Peripheral blood mononuclear cell (primary cell): ENCODE measurements around a stretch of chr5.

DNA sequence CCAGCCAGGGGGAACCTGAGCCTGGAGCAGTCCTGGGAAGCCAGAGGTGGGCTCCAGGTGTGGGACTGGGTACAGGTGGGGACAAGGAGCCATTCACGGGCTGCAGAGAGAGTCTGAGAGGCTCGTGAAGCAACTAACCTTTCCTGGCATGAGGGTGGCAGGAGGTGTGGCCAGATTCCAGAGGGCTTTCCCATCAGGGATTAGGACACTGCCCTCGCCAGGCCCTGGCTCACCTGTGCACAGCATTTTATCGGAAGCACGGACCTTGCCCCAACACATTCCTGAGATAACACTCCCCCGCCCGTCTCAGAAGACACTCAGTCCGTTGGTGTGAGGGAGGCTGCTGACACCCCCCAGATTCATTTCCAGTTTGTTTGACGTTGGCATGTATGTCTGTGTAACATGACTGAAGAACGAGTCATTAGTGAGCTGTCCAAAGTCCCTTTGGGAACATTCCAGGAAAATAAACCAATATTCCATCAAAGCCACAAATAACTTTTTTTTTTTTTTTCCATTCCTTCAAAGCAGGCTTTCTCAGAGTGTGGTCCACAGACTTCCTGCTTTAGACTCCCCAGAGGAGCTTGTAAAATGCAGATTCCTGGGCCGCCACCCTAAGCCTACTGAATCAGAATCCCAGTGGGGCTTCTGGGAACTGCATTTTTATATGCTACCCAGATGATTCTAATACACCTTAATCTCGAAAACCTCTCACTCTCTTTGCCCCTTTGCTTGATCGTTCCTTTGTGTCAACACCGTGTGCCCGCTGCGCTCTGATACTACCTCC lies 23.4 kb downstream of the WWC1 start:
- PRO-cap, 8 experiments = no peak in any of the 8 experiments

DNA sequence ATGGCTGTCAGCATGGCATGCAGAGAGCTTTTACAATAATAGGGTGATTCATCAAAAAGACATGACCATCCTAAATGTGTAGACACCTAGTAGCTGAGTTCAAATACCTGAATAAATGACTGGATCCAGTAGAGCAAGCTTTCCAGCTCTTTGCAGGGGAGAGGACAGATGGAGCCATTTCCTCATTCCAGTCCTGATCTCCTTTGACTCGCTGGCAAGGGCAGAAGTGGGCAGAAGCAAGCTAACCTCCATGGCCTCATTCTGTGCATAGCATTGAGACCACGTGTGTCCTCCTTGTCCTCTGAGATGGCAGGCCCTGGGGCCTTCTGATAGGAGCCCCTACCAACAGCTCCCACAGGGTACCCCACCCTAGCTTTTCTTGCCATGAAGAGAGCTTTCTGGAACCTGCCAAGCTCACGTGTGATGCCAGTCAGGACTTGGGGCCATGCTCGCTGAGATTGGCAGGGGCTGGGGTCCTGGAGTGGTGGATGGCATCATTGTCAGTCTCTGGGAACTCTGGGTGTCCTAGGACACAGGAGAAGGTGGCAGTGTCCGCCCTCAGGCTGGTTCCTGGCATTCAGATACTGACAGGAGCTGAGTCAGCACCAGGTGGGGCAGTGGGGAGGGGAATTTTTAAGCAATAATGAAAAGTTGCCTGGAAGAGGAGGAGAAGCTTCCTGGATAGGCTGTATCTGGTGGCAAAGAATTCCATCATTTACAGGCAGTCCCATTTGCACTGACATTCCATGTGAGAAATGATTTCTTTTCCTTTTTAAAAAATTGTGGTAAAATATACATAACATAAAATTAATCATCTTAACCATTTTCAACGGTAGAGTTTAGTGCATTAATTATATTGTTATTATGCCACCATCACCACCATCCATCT lies 33.7 kb downstream of the WWC1 start:
- PRO-cap, 8 experiments = no peak in any of the 8 experiments

DNA sequence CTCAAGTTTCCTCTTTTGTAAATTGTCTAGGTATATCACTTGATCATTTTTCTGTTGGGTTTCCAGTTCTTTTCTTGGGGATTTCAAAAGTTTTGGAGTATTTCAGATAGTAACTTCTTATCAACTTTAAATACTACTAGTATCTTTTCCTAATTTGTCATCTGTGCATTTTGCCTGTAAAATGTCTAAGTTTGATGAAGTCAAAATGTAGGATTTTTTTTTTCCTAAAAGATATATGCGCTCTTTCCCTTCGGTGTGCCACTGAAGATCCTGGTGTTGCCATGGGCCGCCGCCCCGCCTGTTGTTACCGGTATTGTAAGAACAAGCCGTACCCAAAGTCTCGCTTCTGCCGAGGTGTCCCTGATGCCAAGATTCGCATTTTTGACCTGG lies 36.9 kb upstream of the PANK3 start:
- PRO-cap, 8 experiments = no peak in any of the 8 experiments

DNA sequence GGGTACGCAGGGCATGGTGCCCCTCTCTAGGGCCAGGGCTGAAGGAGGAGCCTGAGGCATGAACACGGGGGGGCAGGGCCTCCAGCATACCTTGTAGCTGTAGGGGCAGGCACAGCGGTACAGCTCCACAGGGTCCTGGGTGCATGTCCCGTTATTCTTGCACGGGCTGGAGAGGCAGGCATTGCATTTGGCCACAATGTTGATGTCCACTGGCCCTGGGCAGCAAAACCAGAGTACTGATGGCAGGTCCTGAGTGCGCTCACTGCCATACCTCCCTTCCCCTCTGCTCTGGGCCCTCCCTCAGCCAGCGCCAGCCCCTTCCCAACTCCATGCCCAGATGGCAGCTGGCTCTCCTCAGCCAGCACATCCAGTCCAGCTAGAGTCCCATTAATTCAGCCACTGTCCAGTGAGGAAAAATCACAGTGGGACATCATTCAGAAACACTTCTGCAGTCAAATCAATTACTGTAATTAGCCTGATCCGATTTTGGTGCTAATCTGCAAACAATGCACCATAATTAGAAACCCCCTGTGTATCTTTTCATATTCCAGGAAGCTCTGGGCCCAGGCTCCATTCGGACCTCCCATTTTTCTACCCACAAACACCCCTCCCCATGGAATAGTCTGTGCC lies 128.8 kb upstream of the PANK3 start:
- PRO-cap, 8 experiments = no peak in any of the 8 experiments

DNA sequence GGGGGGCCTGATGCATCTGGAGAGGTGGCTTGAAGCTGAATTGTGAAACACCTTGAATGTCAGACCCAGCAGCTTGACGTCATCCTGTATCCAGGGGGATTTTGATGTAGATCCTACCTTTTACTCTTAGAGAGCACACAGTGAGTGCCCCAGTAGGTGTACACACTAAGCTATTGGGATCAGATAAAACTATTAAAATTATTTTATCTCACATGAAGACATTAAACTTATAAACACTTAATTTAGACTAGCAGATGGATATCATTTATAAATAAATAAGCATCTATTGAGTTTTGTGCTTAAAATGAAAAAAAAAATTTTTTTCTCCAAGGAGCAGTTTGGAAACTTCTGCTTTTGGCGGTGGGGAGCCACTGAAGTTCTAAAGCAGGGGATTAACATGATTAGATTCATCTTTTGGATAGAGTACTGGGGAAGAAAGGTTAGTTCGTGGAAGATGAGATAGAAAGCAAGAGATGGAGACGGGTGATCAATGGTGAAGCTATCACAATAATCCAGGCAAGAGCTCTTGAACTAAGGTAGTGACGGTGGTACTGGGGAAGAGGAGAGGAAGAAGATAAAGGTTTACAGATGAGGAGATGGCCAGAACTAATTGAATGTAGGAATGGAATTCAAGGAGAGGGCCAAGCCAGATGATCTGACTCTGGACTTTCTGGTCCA lies 90.5 kb downstream of the DOCK2 start:
- PRO-cap, 8 experiments = peak in 1 of 8 experiments; most common plus-strand start position 624 of the sequence (in 1)

DNA sequence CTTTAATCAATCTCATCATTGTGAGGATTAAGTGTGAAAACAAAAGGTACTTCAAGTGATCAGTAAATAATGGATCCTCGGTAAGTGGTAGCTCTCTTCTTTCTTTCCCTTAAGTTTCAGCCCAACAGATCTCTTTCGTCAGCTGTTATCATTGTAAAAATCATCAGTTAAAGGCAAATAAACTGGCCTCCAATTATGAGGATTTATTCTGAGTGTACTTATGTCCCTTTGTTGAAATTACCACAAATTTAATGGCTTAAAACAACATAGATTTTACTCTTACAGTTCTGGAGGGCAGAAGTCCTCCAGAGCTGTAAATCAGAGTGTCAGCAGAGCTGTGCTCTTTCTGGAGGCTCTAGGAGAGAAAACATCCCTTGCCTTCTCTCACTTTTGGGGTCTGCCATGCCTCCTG lies 104.6 kb downstream of the INSYN2B start:
- PRO-cap, 8 experiments = no peak in any of the 8 experiments

DNA sequence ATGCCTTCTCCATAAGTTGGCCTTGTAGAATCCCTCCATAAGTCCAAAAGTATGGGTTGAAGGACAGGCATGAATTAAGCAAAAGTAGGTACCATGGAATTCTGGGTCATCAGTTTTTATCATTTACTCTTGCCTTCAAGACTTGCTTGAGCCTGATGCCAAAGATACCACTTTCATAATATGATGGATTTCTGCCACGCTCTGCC lies 16.3 kb upstream of the FOXI1 start:
- PRO-cap, 8 experiments = peak in 3 of 8 experiments; most common minus-strand start position 103 of the sequence (in 3)

GRCh38 chr5:170244361-170244869 lies 11.6 kb downstream of the C5orf58 start:
- PRO-cap, 8 experiments = no peak in any of the 8 experiments

DNA sequence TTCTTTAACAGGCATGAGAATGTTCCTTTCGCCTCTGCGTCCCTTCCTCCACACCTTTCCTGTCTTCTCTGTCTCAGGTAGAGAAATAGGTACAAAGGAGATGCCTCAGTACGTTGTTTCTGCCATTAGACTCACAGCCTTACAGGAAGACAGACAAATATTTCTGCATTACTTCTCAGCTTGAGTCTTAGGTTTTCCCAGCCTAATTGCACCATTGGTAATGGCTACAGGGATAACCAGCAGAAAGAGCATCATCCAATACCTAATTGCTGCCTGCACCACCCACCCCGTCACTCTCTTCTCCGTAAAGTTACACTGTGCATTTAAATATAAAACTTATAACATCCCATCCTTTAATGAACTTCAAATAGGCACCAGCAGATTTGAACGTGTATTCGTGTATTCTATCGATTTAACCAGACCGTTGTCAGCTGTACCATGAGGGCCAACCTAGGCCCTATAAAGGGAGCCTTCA lies 16.0 kb downstream of the LCP2 start:
- PRO-cap, 8 experiments = peak in 4 of 8 experiments; most common minus-strand start position 296 of the sequence (in 4)

GRCh38 chr5:170293156-170293821 lies 4.3 kb downstream of the LCP2 start:
- PRO-cap, 8 experiments = peak in 8 of 8 experiments; most common plus-strand start chr5:170293547 (in 2); most common minus-strand start chr5:170293335 (in 8)

DNA sequence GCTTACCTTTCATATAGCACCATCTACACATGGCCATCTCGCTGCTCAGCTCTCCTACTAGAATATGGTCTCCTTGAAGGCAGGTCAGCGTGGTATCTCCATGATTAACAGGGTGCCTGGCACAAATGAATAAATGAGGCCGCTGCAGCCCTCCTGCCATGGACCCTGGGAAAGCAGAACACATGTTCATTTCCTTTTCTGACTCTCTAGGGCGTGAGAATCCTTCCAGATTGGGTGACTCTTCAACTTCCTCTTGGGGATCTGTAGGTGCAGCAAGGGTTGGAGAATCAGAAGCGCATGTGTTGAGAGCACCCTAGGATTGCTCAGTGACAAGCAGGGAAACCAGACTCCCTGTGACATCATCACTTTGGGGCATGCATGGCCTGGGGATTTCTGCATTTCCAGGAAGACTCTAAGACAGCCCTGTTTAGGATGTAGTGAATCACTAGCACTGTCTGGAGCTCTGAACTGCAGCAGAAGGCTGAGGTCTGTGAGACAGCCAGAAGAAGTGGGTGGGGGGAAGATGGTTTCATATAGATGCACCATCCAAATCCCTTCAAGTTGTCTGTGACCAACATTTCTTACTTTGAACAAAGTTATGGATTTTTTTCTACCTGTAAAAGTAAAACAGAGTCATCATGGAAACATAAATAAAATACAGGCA lies 15.1 kb upstream of the LCP2 start:
- PRO-cap, 8 experiments = peak in 7 of 8 experiments; most common plus-strand start position 498 of the sequence (in 2); most common minus-strand start position 167 of the sequence (in 4)

DNA sequence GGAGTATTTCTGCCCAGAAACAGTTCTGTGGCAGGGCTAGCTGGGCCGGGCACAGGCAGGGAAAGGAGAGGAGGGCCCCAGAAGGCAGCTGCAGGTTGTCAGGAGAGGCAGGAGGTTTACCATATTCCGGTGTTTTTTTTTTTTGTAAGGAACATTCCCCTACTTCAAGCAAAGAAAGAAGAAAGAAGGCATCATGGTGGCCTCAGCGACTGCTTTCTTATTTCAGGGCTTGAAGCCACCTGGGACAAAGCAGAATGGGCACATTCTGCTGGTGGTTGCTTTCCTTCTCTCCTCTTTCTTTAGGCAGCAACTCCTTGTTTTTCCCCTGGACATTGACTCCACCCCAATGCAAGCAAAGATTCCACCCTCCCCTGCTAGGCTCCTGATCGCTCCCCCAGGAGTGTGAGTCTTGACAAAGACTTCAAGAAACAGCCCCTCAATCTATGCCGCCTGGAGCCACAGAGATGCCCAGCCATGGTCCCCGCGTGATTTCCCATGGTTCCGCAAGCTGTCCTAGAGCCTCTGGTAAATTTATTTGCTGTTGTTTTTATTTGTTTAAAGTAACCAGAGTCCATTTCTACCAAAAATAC lies 2.5 kb downstream of the KCNMB1 start:
- PRO-cap, 8 experiments = no peak in any of the 8 experiments

DNA sequence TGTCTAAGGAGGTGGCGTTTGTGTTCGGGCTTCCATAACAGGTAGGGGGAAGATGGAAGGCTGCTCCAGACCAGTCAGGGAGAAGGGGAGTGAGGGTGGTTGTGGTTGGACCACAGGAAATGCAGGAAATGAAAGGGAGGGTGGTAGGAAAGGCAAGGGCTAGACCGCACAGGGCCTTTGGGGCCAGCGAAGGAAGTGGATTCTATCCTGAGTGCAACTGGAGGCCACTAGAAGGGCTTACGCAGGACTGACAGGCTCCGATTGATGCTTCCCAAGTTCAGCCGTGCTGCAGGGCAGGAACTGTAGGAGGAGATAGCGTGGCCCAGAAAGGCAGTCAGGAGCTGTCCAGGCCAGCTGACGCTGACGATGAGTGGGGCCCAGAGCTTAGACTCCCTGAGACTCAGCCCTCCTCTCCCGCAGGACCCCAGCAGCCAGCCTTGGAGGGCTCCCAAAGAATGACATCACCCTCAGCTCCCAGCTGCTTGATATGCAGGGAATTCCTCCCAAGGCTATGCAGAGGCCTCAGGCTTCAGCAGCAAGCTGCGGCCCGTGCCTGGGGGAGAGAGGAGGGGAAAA lies 48.8 kb downstream of the KCNIP1 start:
- PRO-cap, 8 experiments = no peak in any of the 8 experiments

DNA sequence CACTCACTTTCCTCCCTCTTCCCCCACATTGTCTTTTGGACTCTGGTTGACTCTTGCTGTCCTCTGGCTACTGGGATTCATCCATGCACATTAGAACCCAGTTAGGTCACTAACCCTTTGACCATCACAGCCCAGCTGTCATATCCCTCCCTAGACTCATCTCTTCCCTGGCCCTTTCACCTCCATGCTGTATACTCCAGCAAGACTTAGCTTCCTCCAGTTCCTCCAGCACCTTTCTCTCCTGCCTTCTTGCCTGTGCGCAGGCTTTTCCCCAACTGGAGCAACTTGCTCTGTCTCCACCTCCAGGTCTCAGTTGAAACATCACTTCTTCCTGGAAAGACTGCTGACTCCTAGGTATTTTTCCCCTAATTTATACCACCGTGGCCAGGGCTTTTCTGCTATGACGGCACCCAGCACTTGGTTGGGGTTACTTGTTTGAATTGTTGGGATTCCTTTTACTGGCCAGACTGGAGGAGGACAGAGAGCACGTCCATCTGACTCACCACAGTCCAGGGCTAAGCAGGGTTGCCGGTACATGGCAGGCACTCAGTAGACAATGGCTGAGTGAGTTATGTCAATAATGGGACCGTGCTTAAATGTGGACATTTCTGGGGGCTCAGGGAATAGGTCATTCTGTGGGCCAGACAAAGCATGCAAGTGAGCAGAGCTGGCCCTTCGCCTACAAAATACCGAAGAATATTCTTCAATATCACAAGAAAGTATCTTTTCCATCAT lies 67.5 kb downstream of the KCNIP1 start:
- PRO-cap, 8 experiments = no peak in any of the 8 experiments

DNA sequence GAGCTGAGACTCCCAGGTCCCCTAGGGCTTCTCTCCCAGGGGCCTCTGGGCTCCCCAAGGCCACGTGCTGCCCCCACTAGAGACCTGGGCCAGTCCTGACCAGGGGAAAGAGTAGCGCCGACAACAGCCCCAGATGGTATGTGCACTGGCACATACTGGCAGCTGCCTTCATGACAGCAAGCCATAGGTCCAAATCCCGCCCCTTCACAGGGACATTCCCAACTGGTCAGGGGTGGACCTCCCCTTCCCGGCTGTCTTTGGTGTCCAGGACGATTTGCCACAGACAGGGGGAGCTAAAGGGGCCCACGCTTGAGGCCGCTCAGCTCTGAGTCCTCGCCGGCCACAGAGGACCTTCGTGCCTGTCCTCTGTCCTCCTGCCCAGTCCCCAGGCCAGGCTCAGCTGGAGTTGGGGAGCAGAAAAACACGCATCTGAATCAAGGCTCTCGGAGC lies 127.9 kb downstream of the KCNIP1 start:
- PRO-cap, 8 experiments = no peak in any of the 8 experiments

GRCh38 chr5:170862174-170862975 lies 557 bp downstream of the RANBP17 start:
- PRO-cap, 8 experiments = no peak in any of the 8 experiments

DNA sequence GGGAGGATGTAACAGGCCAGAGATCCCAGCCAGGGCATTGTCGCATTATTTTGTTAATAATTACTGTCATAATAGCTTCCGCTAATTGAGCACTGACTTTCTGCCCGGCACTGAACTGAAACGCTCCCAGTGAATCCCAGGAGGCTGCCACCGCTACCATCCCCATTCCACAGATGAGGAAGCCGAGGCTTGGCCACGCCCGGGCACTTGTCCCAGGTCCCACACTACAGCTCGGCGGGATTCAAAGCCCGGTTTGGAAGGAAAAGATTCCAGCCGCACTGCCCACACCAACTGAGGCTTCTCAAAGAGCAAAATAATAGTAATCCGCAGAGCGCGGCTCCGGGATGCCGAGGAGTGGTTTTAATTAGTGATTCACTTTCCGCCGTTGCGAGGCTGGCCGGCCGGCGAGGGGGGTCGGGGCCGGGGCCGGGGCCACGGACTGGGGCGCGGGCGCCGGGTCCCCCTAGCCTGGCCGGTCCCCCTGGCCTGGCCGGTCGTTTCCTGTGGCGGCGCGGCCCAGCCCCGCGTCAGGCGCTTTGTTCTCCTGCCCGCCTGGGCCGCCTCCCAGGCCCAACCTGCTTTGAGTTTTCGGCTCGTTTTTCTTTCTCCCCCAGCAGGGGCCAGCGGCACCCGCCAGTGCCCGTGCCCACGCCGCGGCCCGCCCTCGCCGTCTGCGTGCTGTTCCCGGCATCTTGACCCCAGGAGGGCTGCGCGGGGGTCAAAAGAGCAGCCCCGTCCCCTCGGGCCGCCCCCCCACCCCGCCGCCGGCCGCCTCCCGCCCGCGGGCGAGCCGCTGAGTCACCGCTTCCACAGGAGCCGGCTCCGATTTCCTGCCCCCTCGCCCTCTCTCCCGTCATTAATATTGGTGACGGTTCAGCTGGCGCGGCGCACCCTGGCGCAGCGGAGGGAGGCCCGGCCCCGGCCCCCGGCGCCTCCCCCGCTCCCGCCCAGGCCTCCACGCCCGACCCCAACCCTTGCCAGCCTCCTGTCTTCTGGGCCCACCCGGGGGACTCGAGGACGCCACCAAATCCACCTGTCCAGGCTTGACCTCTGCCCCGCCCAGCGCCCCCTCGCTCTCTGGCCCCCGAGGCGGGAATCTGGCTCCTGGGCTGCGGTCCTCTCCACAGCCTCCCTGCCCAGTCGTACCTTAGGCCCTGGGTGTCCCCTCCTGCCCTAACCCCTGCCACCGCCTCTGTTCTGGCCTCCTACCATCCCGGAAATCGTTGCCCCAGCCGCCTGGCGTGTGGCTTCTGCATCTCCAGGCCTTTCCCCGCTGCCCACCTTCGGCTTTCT lies 31.3 kb downstream of the FGF18 start:
- PRO-cap, 8 experiments = peak in 2 of 8 experiments; most common plus-strand start position 856 of the sequence (in 1); most common minus-strand start position 832 of the sequence (in 1)

- PRO-cap, 8 experiments = no peak in any of the 8 experiments
Measured at GRCh38 chr5:171493012-171493590, 73.7 kb downstream of the FGF18 start.

DNA sequence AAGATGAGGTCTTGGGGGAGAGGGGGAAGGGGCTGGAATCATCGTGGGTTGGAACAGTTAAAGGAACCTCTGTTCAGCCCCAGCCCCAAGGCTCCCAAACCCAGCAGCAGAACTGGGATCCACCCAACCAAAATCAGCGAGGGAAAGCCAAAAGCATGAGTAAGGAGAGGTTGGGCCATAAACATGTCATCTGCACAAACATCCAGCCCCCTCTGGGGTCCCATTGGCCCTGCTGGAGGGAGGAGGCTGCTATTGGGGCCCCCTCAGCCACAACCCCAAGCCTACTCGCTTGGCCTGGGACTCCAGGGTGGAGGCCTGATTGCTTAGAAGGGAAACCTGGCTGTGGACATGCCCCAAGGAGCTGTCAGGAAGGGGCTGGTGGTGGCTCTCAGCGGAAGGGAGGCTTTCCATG lies 154.9 kb downstream of the FGF18 start:
- PRO-cap, 8 experiments = no peak in any of the 8 experiments

DNA sequence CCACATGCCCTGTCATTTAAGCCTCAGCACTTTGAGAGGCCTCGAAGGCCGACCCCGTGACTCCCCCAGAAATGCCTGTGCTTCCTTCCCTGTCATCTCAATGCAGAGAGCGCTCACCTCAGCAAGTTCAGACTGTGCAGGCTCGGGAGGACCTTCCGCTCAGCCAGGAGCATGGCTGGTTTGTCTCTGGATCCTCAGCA lies 59.7 kb downstream of the SMIM23 start:
- PRO-cap, 8 experiments = no peak in any of the 8 experiments